Frontal cortex (tissue), 2 donors: ENCODE measurements around a stretch of chr6.

GRCh38 chr6:160446777-160447678 is 98.8 kb downstream of the SLC22A3 start:
- RAMPAGE, long total RNA: no peak

GRCh38 chr6:160740631-160741587 is 38.9 kb downstream of the PLG start:
- RAMPAGE, long total RNA: no peak

DNA sequence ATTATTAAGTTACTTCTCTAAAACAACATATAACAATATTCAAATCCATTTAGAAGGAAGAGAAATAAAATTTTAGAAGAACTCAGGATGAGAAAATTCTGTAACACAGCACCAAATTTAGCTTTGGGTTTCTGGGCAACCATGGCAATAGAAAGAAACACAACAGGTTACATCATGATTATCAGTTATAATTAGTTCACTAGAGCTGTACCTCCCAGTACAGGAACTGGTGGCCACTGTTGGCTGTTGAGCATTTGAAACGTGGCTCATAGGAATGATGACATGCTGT is 23.8 kb upstream of the MAP3K4 start:
- RAMPAGE, long total RNA: no peak

DNA sequence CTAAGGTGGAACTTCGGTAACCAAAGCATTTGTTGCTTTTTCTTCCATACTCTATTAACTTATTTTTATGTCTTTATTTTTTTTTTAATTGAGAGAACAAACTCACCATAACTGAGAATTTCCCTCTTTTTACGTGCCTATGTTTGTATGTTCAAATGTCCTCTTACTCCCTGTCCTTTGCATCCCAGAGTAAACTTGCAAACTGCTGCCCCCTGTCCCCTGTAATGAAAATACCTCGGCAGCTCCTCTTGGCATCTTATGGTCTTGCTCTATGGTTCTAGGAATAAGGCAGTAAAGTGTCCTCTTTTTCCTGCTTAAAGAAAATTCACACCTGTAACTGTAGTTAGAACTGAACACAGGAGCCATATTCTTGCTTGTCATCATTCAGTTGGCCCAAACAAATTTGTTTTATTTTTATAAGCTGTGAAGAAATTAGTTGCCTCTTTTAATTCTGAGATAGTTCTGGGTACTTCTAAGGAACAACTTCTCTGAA is 1.2 kb downstream of the MAP3K4 start:
- RAMPAGE, long total RNA: no peak

GRCh38 chr6:161049217-161050057 is 57.9 kb downstream of the MAP3K4 start:
- RAMPAGE, long total RNA: no peak

GRCh38 chr6:161106216-161106830 is 114.8 kb downstream of the MAP3K4 start:
- RAMPAGE, long total RNA: no peak

DNA sequence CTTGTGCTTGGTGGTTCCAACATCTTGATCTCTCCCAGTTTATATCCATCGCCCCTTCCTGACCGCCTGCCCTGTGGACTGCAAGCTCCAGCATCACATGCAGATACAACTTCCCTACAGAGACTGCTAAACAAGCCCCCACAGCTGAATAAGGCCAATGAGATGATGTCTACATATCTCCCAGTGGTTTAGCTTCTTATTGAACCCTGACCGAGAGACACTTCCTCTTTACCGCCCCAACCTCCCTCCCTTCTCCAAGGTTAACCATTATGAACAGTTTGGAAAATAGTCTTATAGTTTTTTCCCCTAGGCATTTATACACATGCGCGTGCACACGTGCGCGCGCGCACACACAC is 103.8 kb downstream of the AGPAT4 start:
- RAMPAGE, long total RNA: no peak

- RAMPAGE, long total RNA: no peak
Measured at GRCh38 chr6:161274585-161275034, 749 bp upstream of the AGPAT4 start.

GRCh38 chr6:161375048-161375522 is 101.2 kb upstream of the AGPAT4 start:
- RAMPAGE, long total RNA: no peak

GRCh38 chr6:162055274-162055914 is 672.2 kb downstream of the PRKN start:
- RAMPAGE, long total RNA: no peak

GRCh38 chr6:162387778-162388146 is 339.8 kb downstream of the PRKN start:
- RAMPAGE, long total RNA: no peak

- RAMPAGE, long total RNA: no peak
Measured at GRCh38 chr6:162488493-162488897, 239.1 kb downstream of the PRKN start.

DNA sequence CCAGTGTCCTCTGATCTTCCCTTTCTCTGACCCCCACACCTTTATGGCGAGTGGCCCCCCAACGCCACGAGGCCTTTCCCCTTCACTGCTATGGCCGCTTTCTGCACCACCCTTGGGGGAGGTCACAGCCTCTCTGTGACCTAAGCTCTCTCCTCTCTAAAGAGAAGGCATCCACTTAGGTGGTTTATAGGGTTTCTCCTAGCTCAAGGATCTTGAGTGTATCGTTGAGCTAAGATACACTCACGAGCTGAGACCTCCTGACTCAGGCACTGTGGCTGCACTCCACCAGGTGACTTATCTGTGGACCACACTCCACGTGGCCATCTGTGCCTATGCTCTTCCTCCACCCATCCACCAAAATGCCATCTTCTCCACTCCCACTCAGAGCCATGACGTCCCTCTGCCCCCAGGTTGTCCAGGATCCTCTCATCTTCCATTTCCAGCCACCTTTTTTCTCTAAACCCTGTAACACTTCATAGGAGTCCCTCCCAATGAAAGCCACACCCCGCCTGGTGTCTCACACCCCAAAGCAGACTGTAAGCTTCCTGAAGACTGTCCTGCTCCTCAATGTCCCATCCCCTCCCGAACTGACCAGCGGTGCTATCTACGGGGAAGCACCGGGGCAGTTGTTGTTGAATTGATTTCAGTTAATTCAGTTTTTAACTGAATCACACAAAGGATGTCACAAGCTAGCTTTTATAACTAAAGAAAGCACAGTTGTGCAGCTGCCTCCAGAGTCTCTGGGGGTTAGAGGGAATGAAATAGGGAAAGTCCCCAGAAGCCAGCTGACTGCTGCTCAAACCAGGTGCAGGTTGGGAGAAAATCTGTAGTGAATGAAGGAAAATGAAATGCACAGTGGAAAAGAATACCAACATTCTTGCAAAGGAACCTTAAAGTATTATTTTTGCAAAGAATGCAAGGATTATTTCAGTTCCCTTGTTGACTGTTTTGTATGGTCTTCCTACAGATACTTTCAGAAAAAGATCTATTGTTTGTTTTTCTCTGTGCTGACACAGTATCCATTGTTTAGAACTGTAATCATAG is 222.8 kb upstream of the QKI start:
- RAMPAGE, long total RNA: no peak

DNA sequence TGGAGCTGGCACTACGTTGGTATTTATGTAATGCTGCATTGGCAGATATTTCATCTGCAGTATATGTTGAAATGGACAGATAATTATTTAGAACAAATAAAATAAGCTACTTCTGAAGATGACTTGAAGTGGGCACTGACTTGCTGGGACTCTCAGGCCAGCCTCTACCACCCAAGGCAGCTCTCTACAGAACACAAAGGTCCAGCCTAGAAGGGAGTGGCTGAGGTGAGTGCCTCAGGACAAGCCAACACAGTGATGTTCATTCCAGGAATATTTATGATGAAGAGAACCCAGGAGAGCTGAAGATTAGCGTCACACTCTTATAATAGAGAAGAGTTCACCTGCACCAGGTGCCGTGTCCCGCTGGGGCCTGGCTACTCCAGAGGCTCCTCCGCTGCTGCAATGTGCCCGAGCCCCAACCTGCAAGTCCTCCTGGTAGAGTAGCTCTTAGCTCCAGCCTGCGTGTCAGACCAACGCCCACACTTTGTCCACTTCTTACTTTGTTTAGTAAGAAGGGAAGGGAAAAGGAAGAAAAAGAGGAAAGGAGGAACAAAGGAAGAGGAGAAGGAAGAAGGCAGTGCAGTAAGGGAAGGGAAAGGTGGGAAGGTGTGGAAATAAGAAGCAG is 182.5 kb upstream of the QKI start:
- RAMPAGE, long total RNA: no peak

DNA sequence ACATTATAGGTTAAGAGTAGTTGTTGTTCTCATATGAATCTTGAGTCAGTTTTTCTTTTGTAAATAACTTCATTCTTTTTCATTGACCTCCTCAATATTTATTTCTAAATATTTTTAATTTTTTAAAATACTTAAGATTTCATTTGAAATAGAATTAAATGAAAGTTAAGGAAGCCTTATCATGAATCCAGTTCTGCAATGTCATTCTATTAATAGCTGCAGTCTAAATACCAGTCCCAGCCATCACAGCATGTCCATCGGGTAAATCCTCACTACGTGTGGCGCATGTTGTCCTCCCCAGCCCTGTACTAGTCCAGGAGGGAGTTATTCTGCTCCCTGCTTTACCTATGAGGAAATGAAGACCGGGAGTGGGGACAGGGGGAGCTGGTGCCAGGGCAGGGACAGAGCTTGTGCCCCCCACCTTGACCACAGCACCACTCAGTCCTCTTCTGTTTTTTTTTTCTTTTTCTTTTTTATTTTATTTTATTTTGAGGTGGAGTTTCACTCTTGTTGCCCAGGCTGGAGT is 125.1 kb upstream of the QKI start:
- RAMPAGE, long total RNA: no peak

DNA sequence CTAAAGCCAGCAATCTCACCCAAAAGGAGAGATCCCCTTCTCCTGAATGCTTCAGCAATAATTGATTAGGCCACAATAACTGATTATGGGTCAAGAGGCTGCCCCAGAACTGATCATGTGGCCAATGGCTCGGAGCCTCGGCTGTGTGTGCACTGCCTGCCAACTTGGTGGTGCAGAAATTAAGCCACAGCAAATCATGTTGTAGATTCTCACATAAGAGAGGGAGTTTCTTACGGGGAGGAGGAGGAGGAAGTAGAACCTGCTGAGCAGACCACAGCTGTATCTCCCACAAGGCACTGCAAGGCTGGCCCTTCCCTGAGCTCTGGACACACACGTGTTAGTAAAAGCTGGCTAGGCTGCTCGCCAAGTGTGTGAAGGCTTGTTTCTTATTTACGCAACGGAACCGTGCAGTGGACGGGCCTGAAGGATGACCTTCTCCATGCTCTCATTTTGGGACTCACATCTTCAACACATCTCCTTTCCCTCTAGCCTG is 15.8 kb upstream of the QKI start:
- RAMPAGE, long total RNA: no peak

- RAMPAGE, long total RNA: no peak
Measured at GRCh38 chr6:163403586-163404000, 10.9 kb upstream of the QKI start.

GRCh38 chr6:163415575-163416290 is 1.2 kb downstream of the QKI start:
- RAMPAGE, long total RNA: no peak

- RAMPAGE, long total RNA: no peak
Measured at GRCh38 chr6:163424081-163424769, 9.7 kb downstream of the QKI start.

- RAMPAGE, long total RNA: no peak
Measured at GRCh38 chr6:163473037-163473658, 58.6 kb downstream of the QKI start.